GM19239 (cell line): ENCODE results near the genes SLN and CUL5.

GRCh38 chr11:103078503-103079637, 13.1 kb downstream of the DCUN1D5 start:
- RRBS, result no CpG with 5 or more reads among the region's 13 CpGs

DNA sequence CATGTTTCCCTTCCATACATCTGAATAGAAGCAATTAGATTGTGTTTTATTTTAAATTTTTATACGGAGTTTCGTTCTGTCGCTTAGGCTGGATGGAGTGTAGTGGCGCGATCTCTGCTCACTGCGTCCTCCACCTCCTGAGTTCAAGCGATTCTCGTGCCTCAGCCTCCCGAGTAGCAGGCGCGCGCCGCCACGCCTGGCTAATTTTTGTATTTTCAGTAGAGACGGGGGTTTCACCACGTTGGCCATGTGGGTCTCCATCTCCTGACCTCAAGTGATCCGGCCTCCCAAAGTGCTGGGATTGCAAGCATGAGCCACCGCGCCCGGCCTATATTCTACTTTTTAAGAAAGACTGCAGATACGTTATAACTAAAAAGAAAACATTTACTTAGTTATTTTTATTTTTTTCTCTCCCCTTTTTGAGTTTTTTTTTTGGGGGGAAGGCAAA, 781 bp downstream of the DYNC2H1 start:
- RRBS, result no CpG with 5 or more reads among the region's 21 CpGs

DNA sequence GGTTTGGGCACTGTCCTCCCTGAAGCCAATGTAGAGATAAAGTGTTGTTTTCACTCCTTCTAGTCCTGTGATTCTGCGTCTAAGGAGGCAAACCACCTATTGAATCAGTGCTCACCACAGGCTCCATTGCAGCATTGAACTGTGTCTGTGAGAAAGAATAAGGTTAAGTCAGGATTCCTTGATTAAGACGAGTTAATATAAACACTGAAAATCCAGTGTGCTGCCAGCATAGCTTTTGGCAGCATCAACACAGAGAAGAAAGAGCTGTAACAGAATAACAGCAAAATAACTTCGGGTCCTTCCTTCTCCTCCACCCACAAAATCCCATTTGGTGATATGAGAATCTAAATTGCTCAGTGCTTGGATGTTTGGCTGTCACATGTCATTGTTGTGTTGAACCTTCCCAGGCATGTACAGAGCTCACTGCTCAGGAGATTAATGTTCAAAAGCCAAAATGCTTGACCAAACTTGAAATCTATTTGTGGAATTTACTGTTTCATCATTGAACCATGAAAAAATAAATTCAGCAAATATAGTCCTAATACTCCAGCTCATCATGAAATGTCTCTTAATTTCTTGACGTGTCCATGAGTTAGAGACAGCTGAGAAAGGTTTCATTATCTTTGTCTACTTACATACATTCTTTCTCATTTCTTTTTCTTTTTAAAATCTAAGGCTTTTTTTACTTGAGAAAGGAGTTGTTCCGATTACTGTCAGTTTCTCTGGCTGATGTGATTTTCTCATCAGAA, 185.1 kb upstream of the DDI1 start:
- RRBS, result no CpG with 5 or more reads among the region's 5 CpGs

- RRBS, result no CpG with 5 or more reads among the region's 4 CpGs
Measured at GRCh38 chr11:104859379-104859771, 109.0 kb downstream of the CASP4 start.

GRCh38 chr11:104876968-104877416, 91.4 kb downstream of the CASP4 start:
- RRBS, result no CpG with 5 or more reads among the region's 4 CpGs

DNA sequence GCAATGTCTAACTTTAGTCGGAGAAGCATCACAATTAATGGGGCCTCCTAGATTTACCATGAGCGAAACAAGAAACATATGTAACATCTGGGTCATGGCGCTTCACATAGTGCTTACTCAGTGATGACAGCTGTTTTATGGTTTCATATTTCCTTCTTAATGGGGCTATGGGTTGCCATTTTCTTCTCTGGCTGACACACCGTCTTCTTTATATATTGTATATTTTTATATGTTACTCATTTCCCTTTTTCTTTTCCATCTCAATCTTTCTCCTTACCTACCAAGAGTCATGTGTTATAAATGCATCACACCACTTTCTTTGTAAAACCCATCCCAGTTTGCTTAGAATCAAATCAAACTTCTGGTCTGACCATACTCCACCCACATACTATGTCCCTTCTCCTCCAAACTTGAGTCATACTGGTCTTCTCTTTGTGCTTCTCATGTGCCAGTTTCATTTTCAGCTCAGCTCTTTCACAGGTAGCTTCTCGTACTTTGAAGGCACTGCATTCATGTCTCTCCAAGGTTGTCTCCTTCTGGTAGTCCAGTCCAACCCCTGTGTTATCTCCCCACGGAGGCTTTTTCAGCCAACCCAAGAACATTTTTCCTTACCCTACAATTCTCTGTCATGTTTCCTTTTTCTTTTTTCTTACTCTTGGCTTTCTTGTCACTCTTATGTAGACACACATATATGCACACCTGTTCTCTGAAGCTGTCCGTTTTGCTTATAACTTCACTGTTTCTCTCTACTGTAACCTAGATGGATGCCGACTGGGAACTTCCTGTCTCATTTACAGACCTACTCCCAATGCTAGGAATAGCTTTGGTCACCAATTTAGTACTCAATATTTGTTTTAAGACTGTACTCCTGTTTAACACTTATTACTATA, 60.5 kb downstream of the CASP4 start:
- RRBS, result no CpG with 5 or more reads among the region's 8 CpGs

DNA sequence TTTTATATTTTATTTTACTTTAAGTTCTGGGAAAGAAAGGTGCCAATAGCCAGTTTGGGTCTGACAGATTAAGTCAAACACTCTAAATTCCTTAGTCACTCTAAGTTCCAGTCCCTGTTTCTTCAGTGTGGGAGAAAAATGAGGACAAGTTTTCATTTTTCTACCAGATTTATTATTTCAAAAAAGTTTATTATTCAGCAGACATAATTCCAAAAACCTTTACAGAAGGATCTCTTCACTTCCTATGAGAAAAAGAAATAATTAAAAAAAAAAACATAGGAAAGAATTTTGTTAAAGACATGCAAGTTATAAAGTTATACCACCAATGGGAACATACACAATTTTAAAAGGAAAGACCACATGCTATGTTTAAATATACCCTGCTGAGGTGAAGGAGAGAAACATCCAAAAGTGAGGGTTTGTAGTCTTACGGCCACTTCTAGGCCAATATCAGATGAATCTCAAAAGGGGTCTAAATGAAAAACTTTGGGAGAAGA, 2.4 kb upstream of the CASP5 start:
- RRBS, result no CpG with 5 or more reads among the region's 1 CpG

- RRBS, result no CpG with 5 or more reads among the region's 4 CpGs
Measured at GRCh38 chr11:106983357-106983661, 35.0 kb downstream of the GUCY1A2 start.

DNA sequence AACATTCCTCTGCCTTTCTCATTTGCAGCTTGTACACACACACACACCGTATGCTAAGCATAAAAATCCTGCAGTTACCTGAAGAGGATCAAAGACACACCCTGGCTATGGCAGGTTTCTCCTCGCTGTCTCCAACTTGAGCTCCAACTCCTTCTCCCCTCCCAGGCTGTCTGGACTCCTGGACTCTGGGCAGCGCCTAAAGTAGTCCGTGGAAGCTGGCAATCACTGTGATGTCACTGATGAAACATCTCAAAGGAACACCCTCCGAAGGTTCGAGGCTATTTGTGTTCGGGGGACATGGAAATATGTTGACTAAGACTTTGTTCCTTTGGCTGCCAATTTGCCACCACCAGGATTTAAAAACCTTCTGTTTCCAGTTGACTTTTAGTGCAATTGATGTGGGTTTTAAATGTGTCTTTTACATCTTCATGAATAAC, at the start of gene SLN:
Gene SLN, minus strand, starts transcription at position 172 of the 437 bp plus-strand sequence.
- RRBS, result no CpG with 5 or more reads among the region's 7 CpGs

DNA sequence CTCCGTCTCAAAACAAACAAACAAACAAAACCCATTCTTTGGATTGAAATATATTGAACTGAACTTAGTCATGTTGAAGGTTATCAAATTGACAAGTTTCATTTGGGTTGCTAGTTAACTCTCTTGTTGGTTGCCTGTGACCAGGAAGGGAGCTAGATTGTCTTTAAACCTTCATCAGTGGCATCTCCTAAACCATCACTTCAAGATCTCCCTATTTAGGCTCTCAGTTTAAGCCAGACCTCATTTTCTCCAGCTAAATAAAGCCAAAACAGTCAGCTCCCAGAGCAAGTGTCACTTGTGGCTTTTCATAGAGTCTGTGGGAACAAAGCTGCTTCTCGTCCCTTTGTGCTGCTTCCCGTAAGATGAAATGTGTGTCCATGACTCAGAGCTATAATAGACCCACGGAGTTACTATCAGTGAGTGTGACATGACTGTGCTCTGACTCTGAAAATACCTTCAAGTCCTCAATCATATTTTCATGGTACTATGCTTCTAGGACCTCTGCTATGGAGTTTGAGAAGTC, 57.2 kb upstream of the SLN start:
- RRBS, result no CpG with 5 or more reads among the region's 4 CpGs

GRCh38 chr11:107928781-107929190, 538 bp downstream of the RAB39A start:
- RRBS, result 2% methylated on average over 12 of the region's 29 CpGs

GRCh38 chr11:108008374-108009469, at the start of gene CUL5:
Gene CUL5 (plus strand): TSS chr11:108008898.
- RRBS, result under 1% methylated on average over 7 of the region's 76 CpGs

GRCh38 chr11:108095244-108095688, 26.1 kb upstream of the ACAT1 start:
- RRBS, result no CpG with 5 or more reads among the region's 5 CpGs

DNA sequence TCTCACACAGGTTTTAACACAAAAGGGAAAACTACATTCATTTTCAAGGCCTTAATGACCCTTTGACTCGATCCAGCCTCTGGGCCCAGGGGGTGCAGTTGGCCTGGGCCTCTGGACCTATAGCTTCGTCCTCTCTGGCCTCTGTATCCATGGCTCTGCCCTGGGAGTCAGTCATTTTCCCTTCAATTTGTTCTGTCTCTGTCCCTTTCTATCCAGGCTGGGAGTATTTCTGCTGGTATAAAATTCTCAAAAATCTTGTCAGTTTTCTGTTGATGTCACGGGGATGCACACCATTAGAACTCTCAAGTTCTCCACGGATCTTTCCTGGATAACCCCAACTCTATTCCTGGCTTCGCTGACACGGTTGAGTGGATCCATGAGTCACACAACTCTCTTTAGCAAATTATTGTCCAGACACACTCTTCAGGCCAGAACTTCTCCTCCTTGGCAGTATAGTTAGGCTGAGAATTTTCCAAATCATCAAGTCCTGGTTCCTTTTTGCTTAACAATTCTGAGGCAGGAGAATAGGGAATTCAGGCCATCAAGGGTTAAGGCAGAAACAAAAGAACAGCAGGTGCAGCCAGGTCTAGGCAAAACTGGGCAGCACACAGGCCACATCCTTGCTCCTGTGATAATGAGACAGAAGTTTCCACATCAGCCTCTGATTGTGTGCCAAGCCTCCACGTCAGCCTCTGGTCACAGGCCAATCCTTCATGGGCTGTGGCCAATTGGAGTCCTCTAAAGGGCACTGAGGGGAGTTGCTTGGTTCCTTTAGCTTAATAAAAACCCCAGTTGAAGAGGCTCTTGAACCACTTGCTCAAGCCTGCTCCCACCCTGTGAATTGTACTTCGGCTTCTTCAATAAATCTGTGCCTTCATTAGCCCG, 5.8 kb upstream of the ACAT1 start:
- RRBS, result no CpG with 5 or more reads among the region's 9 CpGs

DNA sequence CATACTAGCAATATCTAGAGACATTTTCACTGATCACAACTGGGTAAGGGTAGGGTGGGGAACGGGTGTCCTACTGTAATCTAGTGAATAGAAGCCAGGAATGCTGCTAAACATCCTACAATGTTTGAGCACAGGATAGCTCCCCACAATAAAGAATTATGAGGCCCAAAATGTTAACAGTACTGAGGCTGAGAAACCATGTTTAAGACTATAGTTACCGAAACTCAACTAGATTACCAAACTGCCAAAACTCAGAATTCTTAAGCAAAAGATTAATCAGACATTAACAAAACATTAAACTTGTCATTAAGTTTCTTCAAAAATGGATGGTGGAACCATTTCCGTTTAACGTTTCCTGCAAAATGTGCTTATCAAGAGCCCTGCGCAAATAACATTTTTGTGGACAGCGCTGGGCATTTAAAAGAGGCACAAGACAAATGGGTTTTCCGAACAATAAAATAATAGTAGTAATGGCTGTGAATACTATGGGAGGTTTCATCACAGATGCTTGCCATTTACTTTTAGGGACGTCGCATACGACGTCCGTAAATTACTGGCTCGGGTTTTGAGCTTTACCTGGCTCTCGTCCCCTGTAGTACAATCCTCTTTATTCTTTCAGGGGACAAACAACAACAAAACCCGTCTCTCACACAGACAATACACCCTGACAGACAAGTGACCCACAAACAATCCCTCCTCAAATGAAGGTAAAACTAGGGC, 1.1 kb downstream of the NPAT start:
- RRBS, result no CpG with 5 or more reads among the region's 15 CpGs

- RRBS, result no CpG with 5 or more reads among the region's 2 CpGs
Measured at GRCh38 chr11:108572252-108572483, 21.4 kb downstream of the EXPH5 start.

DNA sequence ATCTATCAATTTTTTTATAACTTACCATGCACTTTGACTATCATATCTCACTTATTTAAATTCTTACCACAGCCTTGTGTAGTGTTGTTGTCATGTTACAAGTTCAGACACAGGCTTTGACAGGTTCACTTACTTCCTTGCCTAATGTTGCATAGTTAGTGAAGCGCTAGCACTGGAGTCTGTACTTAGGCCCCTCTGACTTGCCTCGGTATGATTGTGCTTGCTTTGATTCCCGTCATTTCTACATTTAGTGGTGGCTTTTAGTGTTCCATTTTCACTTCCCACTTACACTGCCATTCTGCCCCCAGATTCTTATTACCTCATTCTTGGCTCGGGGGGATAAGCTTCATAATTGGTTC, 68.5 kb downstream of the DDX10 start:
- RRBS, result no CpG with 5 or more reads among the region's 4 CpGs

- RRBS, result no CpG with 5 or more reads among the region's 1 CpG
Measured at GRCh38 chr11:110063688-110063988, 29.6 kb upstream of the ZC3H12C start.

DNA sequence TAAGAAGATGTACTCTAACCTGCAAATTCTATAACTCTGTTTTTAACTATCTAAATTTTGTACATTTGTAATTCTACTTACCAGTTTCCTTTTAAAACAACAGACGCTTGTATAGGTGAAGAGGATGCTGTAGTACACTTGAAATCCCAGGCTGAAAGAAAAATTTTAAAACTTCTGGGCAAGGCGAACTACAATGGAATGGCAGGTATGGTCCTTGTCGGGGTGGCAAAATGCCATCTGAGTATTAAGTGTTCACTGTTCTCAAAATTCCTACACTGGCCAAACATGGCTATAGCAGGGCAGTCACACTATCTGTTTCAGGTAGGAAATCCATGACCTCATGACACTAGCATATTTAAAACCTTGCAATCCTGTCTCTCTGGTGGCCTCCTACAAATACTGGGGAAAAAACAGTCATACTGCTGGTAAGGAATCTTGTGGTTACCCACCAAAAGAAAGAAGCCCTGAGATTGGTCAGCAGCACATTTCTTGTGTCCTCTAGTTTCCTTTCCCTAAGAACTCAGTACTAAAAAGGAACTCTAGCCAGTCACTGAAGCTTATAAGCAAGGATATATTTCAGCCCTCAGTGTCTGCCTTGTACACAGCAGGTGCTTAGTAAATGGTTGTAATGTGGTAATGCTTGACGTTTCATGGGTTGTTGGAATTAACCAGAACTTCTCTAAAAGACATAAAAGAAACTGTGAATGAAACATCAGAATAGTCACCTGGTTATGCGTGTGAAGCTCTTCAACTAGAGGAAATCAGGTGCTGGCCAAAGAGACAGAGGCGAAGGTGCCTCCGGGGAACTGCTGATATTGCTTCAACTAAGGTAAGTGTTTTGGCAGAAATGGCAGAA, 5.2 kb upstream of the ZC3H12C start:
- RRBS, result no CpG with 5 or more reads among the region's 7 CpGs

DNA sequence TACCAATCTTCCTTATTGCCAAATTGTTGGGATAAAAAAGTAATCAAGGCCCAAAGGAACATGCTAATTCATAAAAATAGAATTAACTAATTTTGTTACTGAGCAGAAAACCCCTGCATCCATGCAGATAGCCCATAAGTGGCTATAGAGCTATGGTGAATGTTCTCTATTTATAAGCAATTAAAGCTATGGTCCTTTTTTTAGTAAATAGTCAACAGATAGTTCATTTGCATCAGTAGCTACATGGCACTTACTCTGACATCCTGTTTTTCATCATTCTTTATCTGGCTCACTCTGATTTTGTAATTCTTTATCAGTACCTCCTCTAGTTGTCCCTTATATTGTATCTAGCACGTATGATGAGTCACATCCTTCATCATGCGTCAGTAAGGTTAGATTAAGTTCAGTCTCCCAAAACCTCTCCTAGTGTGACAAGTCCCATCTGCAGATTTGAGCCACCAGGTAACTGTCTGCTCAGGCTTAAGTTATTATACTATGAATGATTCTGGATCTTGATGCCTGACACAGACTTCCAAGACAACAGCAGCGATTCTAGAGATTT, 55.5 kb downstream of the ZC3H12C start:
- RRBS, result no CpG with 5 or more reads among the region's 3 CpGs